Helper T cell (primary cell): ENCODE measurements around the genes TASOR2 and ANKRD16.

- PRO-cap, 2 experiments: no peak in any of the 2 experiments
Measured at GRCh38 chr10:5486187-5486677, 13.1 kb downstream of the CALML5 start.

- PRO-cap, 2 experiments: no peak in any of the 2 experiments
Measured at GRCh38 chr10:5528431-5528757, 3.6 kb downstream of the CALML3 start.

- PRO-cap, 2 experiments: no peak in any of the 2 experiments
Measured at GRCh38 chr10:5546704-5547441, 22.1 kb downstream of the CALML3 start.

DNA sequence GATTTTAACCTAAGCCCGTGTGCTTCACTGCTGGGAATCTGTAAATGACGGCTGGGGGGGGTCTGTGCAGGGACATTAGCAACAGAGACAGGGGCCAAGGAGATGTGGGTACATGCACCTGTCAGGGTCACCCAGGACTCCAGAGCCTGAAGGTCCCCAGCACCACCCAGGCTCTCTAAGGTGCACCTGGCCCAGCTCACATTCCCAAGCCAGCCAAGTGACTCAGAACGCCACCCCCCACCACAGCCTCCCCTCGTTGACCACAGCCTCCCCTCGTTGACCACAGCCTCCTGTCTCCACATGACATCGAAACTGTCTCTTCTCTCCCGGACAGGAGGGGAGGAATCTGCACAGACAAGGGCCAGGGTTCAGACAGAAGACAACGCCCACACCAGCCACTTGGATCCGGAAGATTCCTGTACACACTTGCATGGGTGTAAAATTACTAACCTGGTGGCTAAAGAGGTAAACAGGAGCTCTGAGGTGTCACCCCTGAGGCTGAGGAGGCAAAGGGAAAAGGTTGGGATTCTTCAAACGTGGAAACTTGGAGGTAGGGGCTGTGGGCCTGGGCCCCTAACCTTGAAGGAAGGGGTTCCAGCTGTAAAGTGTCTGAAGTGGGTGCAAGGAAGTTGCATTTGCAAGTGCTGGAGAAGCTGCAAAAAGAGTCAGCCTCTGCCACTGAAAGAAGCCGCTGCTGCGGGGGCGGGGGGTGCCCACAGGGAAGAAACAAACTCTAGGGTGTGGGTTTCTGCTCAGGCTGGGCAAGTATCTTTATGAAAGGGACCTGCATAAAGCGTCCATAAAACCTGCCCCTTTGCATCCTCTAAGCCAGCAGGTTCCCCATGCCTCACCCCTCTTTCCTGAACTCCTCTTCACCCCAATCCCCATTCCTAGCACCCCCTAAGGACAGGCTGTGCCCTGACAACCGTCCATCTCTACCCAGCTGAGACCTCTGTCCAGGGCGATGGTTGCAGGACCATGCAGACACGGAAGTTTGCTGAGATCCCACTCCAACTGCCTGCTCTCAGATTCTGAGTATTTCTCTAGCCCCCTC lies 27.1 kb downstream of the CALML3 start:
- PRO-cap, 2 experiments: no peak in any of the 2 experiments

GRCh38 chr10:5595647-5596560 lies 70.5 kb downstream of the ASB13 start:
- PRO-cap, 2 experiments: no peak in any of the 2 experiments

DNA sequence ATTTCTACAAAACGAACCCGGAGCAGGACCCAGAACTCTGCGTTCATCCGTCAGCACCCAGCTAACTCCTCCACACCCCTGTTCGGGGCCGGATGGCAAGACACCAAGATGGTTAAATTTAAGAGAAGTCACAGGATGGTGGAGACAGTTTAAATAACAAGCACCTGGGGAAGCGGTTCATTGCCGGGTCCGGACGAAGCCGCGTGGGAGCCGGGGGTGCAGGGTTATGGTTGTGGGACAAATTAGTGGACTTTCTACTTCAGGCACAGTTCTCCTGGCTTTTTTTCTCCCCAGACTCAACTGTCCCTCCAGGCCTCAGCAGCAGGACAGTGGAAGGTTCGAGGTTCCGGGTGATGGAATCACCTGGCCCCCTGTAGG lies 45.4 kb downstream of the ASB13 start:
- PRO-cap, 2 experiments: no peak in any of the 2 experiments

DNA sequence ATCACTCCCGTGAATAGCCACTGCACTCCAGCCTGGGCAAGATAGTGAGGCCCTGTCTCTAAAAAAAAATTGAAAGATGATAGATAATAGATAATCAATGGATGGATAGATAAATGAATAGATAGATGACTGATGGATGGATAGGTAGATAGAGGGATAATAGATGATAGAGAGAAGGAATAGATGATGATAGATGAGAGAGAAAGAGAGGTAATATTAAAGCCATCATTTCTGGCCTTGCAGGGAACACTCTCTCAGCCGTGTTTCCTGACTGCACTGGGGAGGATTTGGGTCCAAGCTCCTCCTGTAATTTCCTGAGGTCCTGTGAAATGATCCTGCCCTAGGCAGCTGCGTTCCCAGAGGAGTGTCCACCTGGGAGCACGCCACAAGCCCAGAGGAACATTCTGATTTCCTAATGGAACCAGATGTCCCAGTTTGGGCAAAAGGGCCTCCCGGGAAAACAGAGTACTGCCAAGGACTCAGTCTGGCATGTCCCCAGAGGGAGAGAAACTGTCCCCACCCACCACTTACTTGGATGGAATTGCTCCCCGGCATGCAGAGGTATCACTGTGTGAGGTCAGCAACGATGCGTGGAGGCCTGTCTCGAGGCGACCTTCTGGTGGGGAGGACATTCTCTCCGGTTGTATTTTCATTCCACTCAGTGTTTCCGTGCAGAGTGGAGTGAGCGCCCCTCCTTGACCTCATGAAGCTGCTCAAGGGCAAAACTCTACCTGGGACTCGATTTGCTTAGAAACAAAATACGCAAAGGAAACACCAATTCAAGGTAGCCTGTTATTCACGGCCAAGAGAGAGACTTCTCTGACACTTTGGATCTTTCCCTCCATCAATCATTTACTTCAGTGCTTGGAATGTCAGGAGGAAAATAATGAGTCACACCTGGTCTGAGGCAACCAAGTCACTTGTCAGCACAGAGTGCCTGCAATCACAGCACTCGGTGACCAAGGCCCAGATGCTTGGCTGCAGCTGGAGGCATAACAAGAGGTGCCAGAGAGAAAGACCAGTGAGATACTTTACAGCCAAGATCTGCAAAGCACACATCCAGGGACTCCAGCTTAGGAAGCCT lies 34.4 kb downstream of the ASB13 start:
- PRO-cap, 2 experiments: no peak in any of the 2 experiments

DNA sequence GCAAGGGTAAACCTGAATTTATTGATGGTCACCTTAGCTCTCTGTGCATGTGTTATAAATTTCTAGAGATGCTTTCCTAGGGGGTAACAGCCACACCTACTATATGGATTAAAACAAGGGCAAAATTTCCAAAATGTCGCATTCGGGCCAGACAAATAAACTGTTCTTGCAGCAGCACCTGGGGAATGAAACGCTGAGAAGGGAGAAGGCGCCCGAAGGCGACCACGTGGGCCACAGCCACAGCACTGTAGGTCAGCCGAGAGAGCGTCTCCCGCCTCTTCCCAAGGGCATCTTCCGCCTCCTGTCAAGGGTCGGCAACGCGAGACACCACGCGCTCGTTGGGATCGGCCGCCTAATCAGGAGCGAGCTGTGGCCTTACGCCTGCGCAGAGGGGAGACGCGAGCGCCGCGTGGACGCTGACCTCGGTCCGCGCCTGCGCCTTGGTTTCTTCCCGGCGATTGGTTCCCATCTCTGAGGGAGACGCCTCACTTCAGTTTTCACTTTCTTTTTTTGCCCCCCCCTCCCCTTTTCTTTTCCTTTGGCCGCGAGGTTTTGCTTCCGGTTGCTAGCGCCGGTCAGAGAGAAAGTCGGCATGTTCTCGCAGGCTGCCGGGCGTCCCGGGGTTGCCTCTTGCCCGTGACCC lies at the start of gene TASOR2:
TSS of gene TASOR2 (plus strand) at position 555 of the 643 bp plus-strand sequence.
- PRO-cap, 2 experiments: peak in 2 of 2 experiments; most common plus-strand start position 139 of the sequence (in 1); most common minus-strand start position 358 of the sequence (in 2)

- PRO-cap, 2 experiments: no peak in any of the 2 experiments
Measured at GRCh38 chr10:5765079-5765492, 48.1 kb downstream of the GDI2 start.

DNA sequence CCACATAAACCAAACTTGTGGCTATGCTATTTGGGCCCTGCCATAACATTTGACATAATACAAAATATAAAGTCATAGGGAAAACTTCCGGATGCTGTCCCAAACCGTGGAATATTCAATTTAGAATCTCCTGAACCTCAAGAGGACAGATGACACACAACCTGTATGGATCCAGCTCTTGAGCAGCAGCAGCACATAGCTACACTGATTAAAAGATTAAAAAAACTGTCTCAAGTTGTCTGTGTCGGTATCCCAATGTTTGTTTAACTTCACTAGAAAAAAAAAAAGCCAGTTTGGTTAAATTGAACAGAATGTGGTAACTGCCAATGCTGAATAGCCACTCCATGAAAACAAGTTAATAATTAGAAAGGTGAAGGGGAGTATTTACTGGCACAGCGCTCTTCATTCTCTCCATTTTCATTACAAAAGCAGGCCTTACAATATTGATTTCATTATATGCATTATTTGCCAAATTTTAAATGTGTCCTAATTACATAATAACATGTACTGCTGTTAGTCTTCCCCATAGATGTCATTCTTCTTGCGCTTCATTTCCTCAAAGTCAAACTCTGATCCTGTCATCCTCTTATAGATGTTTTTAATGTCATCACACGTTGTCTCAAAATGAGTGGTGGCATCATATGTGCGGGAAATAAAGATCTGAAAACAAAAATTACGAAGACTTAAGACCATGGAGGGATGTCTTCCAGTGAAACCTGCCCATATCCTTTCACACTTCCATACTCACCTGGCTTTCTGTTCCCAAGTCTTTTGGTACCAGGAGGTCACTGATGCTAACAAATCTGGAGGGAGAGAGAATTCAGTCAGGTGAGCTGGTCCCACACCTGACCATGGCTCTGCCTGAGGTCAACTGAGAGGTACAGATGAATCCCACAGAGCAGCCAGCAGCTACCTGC lies 47.5 kb downstream of the GDI2 start:
- PRO-cap, 2 experiments: no peak in any of the 2 experiments

DNA sequence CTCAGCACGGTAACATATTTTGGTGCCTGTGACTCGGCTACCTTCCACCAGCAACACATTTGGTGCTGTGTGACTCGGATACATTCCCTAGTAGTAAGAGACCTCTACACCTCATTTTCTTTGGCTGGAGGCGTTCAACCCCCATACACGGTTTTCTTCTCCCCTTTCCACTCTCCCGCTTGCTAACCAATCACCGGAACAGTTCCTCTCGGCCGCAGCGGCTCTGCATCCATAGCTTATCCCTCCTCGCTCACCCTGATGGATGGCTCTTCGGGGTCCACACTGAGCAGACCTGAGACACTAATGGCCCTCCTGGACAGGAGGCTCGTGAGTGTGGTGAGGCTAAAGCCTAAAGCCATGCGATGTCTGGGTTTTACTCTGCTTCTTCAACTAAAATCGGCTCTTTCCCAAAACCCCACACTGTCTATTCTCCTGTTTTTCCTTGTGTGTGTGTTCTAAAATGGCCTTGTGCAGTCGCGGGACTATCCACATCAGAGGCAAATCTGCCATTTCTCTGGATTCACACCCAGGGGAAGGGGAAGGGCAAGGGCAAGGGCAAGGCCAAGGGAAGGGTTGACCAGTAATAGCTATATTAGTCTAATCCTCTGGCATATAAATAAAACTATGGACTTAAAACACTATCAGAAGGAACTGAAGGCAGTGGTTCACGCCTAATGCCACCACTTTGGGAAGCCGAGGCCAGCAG lies 38.7 kb downstream of the GDI2 start:
- PRO-cap, 2 experiments: no peak in any of the 2 experiments

DNA sequence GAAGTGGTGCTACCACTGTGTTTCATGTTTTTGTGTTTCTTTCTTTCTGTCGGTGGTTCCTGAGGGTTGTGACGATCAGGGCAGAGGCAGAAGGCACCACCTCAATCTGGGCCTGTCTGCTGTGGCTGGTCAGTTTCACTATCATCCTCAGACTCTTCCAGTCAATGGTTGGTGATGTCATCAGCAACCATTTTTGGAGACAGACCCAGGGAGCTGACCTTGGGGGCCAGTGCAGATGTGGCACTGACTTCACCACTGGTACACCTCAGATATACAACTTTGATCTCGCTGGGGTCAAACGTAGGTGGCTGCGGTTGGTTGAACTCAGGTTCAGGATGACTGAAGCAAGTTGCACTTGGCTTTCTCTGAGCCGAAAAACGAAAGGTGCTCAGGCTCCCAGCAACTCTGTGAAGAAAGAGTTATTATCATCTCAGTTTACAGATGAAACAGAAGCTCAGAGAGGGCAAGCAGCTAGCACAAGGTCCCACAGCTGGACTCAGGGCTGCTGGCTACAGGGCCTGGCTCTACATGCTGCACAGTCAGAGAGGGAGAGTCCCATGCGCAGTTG lies 27.3 kb downstream of the ANKRD16 start:
- PRO-cap, 2 experiments: no peak in any of the 2 experiments

GRCh38 chr10:5889584-5890406 lies at the start of gene ANKRD16:
ANKRD16 (minus strand) TSS chr10:5889893.
- PRO-cap, 2 experiments: peak in 2 of 2 experiments; most common plus-strand start chr10:5890213 (in 1); most common minus-strand start chr10:5889865 (in 2)

- PRO-cap, 2 experiments: no peak in any of the 2 experiments
Measured at GRCh38 chr10:5902793-5903304, 12.8 kb downstream of the FBH1 start.

GRCh38 chr10:5930224-5930690 lies 40.2 kb downstream of the FBH1 start:
- PRO-cap, 2 experiments: no peak in any of the 2 experiments

- PRO-cap, 2 experiments: no peak in any of the 2 experiments
Measured at GRCh38 chr10:5935481-5935849, 41.9 kb downstream of the IL15RA start.

GRCh38 chr10:5942457-5943138 lies 34.7 kb downstream of the IL15RA start:
- PRO-cap, 2 experiments: no peak in any of the 2 experiments

DNA sequence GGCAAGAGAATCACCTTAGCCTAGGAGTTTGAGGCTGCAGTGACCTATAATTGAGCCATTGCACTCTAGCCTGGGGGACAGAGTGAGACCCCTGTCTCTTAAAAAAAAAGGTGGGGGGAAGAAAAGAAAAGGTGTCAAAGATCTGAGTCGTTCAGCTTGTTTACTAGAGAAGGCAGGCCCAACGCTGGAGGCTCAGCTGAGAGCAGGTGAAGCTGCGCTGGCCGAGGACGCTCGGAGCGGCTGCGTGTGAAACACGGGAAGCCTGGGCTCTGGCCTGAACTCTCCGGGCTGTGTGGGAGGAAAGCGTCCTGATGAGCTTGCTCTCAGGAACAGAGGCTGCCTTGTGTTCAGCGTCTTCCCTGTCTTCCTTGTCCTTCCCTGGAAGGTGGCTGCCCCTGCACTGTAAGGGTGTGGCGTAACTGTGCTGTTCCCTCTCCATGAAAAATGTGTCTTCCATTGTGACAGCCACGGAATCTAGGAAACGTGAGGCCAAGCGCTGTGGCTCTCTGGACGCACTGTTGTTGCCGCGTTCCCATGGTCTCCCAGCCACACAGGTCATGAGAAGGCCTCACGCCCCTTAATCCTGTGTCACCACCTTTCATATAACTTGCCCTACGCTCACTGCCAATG lies 15.9 kb downstream of the IL15RA start:
- PRO-cap, 2 experiments: no peak in any of the 2 experiments

- PRO-cap, 2 experiments: peak in 2 of 2 experiments; most common plus-strand start chr10:5976103 (in 1); most common minus-strand start chr10:5976069 (in 1)
Measured at GRCh38 chr10:5975944-5976539, 1.3 kb downstream of the IL15RA start.

- PRO-cap, 2 experiments: no peak in any of the 2 experiments
Measured at GRCh38 chr10:5976540-5977159, 693 bp downstream of the IL15RA start.